ENCODE measurements around the genes SIGMAR1, ENSG00000187186, CCDC107 and CA9.

DNA sequence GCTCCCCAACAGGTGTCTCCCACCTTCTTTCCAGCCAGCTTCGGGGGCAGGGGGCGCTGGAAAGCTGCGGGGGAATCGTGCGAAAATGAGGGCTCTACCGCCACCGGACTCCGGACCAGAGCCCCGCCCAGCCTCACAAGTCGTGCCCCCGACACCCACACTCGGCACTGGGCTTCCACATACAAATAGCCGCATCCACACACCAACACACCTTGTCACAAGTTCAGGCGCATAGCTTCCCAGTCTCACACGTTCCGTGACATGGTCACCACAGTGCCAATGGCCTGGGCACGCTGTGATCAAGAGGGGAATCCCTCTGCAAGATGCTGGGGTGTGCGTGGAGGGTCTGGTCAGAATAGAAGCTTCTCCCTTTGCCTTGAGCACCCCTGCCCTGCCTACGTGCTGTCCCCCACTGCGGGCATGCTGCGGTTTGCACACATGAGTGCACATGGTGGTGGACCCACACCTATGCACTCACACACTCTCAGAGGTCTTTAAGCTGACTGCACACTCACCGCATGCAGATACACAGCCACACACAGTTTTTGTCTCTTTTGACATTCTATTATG, 374 bp upstream of the ARID3C start:
- PRO-cap, result no peak
- RAMPAGE, long total RNA, result no peak

- PRO-cap, result bidirectional peak, plus-strand start at chr9:34637619, minus-strand start at chr9:34637555; bidirectional peak, plus-strand start at chr9:34637998, minus-strand start at chr9:34637787
- RAMPAGE, long total RNA, result no peak
Measured at GRCh38 chr9:34637181-34638345, at the start of gene SIGMAR1. TSS of gene SIGMAR1 (minus strand) at chr9:34637787.

- PRO-cap, result no peak
- RAMPAGE, long total RNA, result no peak
Measured at GRCh38 chr9:34647489-34648185, 1.2 kb downstream of the GALT start.

DNA sequence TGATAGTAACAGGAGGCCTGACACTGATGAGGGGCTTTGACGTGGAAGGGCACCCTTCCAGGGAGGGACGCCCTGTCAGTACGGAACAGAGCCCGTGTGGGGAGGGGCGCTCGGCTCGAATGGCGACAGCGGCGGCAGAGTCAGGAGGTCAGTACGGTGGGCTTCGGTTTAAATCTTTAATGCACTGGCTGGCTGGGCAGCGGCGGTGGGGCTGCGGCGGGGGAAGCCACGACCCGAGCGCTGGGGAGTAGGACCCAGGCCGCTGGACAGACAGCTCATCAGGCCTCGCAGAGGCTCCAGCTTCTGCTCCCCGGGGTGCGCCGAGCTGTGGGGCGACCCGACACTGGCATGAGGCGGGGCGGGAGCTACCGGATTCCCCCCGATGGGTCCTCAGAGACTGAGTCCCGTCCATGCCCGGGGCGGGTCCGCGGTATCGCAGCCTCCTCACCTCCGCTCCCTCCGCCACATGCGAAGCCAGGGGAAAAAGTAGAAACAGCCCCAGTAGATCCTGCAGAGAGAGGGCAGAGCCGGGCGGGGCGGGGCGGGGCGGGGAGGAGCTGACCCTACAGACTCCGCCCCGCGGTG, 887 bp downstream of the ENSG00000187186 start:
- PRO-cap, result bidirectional peak, plus-strand start outside the sequence, minus-strand start at position 488 of the sequence
- RAMPAGE, long total RNA, result no peak

DNA sequence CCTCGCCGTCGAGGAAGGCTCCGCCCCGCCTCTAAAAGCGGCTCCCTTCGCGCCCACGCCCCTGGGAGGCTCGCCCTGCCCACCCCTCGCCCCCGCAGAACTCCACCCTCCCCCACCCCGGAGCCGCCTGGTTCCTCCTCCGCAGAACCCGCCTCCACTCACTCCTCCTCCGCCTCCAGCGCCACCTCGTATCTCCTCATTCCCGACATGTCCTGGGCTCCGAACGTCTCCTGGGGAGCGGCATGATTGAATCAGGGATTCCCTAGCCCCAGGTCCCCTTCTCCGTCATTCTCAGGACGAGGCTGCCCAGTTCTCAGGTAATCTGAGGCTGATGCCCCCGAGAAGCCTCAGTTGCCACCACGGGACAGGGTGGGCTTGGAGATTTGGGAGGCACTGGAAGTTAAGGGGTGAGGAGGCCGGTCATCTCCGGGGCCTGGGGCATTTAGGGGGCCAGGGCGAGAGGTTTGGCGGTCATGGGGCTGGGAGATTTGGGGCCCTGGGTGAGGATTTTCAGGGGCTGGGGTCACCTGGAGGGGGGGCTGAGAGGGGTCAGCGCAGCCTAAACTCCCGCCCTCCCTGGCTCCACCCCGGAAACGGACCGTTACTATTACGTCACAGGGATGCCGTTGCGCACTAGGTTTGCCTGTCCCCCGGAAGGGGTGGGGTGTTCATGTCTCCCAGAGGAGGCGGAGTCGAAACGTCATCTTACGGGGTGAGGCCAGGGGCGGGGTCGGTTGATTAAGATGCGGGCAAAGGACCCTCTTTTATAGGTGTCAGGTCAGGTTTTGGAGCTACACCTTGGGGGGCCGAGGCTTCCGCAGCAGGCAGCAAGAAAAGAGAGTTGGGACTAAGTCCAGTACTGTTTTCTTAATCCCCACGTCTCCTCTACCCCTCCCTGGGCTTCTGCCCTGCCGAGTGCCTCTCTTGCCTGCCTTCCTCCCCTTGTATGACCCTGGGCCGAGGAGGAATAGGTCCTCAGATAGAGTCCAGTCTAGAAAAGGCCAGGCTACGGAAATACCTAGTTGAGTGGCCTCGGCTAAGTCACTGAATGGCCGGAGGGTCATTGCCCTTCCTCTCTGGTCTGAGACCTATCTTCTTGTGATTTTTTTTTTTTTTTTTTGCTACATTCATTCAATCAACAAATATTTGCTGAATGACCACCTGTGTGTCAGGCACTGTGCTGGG, at the start of gene ENSG00000187186:
Gene ENSG00000187186, minus strand, starts transcription at position 595 of the 1,185 bp plus-strand sequence.
- PRO-cap, result bidirectional peak, plus-strand start at position 199 of the sequence, minus-strand start outside the sequence; bidirectional peak, plus-strand start at position 730 of the sequence, minus-strand start at position 595 of the sequence
- RAMPAGE, long total RNA, result no peak

DNA sequence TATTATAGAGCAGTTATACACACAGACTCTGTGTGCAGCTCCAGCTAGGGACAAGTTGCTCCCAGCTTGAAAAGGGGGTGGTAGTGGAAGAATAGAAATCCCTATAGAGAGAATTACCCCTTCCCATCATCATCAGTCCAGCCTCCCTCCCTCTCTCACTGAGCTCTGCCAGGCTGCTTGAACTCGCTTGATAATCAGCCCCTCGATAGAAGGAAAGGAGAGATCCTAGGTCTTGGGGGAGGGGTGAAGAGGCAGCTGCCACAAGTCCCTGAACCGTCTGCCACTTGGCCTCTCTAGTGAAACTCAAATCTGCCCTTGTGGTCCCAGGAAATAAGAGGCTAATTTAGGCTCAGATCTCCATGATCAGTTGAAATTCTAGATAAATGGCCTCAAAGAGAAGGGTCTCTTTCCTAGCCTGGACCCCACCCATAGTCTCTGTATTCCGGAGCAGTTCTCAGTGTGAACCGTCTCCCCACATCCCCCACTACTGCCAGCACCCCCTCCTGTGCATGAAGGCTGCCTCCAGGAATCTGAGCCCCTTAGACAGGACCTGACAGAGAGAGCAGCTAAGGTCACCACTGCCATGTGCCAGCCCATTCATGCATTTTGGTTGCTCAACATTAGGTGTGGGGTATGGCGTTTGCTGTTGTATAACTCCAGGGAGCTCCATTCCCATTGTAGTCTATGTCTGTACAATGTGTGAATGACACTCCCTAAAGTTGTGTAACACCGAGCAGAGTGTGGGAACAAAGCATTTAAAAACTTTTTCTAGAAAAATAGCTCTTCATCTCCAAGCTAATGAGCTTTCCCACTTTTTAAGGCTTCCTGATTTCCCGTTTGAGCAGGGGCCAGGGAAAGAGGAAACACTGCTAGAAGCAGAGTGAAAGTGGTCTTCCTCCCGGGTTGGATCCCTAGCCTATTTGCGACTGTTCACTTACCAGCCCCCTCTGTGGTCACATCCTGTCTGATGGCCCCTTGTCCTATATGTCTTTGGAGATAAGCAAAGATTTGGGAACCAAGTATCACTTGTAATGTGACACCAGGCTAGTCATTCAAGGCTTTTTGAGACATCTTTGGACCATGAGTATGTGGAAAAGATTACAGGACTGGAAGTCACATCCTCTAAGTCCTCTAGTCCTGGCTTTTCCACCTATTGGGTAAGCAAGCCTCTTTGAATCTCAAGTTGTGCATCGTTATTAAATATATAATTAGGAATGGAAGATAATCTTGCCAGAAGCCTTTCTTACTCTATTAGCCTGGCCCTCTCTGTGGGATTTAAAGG, 5.8 kb downstream of the DNAJB5 start:
- PRO-cap, result no peak
- RAMPAGE, long total RNA, result no peak

DNA sequence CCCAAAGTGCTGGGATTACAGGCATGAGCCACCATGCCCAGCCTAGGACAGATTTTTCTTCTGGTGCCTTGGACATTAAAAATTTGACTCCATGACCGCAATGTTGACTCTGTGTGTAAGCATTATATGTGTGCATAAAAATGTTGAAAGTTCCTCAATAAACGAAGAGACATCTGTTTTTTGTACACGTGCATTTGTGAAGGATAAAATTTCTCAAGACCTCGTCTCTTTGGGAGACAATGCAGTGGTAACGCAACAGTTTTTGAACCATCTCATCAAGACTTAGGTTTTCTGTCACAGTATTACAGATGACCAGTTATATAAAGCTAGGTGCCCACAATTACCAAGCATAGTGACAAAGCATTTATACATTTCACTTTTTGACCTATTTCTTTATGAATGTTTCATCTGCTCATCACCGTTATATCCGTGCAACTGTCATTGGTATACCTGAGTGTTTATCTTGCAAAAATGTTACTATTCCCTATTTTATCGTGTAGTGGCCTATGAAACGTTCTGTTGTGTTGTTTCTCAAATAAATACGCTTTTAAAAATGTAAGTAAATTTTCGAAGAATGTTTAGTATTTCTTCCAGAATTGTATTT, 13.2 kb downstream of the C9orf131 start:
- PRO-cap, result unidirectional peak, minus-strand start at position 108 of the sequence
- RAMPAGE, long total RNA, result no peak

DNA sequence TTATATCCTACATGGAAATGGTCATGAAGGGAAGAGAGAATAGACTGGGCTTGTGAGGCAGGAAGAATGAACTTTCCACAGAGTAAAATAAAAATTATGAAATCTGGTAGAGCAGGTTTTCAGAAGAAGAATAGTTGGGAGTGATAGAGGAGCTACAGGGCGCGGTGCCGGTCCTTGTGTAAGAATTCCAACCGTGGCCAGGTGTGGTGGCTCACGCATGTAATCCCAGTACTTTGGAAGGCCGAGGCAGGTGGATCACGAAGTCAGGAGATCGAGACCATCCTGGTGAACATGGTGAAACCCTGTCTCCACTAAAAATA, 8.9 kb upstream of the UNC13B start:
- PRO-cap, result no peak
- RAMPAGE, long total RNA, result no peak

DNA sequence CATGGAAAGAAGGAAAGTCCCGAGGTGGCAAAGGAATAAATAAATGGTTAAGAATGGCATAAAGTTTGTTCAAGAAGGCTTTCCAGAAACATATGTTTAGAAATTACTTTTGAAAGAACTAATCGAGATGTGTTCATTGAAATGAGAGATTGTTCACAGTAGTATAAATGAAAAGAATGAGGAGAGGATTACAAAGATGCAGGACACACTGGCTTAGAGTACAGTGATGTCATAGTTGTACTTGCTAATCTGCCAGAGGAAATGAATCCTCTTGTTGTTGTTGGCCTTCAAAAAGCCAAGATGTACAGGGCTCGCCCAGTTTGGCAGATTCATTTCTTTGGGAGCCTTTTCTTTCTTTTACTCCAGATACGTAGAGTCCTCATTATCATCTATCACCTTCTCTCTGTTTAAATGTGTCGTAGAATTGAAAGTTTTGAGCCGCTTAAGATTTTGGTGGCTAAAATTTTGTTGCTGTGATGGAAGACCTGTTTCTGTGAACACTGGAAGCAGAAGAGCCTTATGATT, 116.1 kb downstream of the UNC13B start:
- PRO-cap, result no peak
- RAMPAGE, long total RNA, result no peak

GRCh38 chr9:35519793-35520733, 30.2 kb downstream of the RUSC2 start:
- PRO-cap, result no peak
- RAMPAGE, long total RNA, result no peak

- PRO-cap, result no peak
- RAMPAGE, long total RNA, result no peak
Measured at GRCh38 chr9:35561713-35562596, 1.7 kb downstream of the FAM166B start.

DNA sequence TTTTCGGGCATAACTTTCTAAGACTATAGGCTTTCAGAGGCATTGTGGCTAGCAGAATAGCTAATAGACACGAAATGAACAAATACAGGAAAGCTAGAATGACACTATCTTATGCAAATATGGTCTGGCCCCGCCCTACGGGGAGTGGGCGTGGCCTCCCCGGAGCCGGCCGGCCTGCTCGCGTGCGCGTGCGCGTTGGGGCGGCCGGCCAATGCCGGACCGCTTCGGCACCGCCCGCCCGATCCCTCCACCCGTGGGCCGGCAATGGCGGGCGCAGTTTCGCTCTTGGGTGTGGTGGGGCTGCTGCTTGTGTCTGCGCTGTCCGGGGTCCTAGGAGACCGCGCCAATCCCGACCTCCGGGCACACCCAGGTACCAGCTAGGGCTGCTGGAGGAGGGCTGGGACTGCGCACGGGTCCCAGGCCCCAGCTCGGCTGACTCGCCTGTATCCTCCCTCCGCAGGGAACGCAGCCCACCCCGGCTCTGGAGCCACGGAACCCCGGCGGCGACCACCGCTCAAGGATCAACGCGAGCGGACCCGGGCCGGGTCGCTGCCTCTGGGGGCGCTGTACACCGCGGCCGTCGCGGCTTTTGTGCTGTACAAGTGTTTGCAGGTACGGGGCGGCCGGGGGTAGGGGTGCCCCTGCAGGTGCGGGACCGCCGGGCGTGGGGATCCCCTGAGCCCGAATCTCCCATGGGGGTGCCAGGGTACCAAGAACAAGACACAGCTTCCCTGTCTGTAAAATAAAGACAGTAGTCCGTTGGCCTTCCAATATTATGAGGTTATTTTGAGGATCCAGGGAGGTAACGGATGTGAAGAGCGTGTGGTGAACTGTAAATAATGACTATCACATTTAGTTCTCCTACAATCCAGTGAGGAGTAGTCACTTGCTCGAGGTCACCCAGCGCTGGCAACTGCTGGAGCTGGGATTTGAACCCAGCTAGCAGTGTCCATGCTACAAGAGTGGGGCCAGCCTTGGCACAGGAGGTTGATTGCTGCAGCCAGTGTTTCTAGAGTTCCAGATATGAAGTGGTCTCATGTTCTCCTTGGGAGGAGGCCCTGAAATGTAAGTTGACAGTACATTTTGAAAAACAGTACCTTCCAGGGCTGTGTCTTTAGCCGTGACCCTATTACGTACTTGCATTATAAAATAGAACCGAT, at the start of gene CCDC107:
Gene CCDC107, plus strand, starts transcription at position 177 of the 1,160 bp plus-strand sequence.
- PRO-cap, result bidirectional peak, plus-strand start at position 276 of the sequence, minus-strand start outside the sequence; bidirectional peak, plus-strand start at position 855 of the sequence, minus-strand start at position 841 of the sequence
- RAMPAGE, long total RNA, result start-site peak on the plus strand centred at position 211 of the sequence, 79 bp wide, 36 and 32 reads in 2 replicates

GRCh38 chr9:35660433-35661688, 2.8 kb downstream of the CCDC107 start:
- PRO-cap, result no peak
- RAMPAGE, long total RNA, result no peak

DNA sequence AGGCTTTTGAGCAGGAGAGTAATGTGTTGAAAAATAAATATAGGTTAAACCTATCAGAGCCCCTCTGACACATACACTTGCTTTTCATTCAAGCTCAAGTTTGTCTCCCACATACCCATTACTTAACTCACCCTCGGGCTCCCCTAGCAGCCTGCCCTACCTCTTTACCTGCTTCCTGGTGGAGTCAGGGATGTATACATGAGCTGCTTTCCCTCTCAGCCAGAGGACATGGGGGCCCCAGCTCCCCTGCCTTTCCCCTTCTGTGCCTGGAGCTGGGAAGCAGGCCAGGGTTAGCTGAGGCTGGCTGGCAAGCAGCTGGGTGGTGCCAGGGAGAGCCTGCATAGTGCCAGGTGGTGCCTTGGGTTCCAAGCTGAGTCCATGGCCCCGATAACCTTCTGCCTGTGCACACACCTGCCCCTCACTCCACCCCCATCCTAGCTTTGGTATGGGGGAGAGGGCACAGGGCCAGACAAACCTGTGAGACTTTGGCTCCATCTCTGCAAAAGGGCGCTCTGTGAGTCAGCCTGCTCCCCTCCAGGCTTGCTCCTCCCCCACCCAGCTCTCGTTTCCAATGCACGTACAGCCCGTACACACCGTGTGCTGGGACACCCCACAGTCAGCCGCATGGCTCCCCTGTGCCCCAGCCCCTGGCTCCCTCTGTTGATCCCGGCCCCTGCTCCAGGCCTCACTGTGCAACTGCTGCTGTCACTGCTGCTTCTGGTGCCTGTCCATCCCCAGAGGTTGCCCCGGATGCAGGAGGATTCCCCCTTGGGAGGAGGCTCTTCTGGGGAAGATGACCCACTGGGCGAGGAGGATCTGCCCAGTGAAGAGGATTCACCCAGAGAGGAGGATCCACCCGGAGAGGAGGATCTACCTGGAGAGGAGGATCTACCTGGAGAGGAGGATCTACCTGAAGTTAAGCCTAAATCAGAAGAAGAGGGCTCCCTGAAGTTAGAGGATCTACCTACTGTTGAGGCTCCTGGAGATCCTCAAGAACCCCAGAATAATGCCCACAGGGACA, at the start of gene CA9:
Gene CA9, plus strand, starts transcription at position 593 of the 1,021 bp plus-strand sequence.
- PRO-cap, result no peak
- RAMPAGE, long total RNA, result no peak

DNA sequence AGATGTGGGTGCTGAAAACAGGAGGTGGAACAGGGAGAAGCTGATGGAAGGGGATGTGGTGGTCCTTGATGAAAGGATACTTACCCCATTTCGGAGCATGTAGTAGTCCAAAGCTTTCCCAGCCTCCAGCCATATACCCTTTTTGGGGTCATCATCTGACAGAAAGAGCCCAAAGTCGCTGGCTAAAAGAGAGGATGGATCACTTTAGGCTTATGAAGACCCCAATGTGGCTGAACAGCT, 6.9 kb downstream of the TLN1 start:
- PRO-cap, result no peak
- RAMPAGE, long total RNA, result no peak

DNA sequence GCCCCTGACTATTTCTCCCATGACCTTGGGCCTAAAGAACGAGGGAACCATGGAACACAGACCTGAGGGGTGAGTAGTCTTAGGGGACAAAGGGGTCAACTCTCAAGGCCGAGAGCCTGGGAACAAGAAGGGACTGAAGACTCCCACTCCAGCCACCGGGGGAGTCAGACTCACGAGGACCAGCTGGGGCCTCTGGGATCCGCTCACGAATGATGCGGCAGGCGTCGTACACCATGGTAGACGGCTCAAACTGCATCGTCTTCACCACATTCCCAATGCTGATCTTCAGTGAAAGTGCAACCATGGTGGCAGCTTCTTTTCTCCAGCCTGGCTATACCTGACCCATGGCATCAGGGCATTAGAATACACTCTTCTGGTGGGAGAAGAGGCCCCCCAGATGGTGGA, 6.6 kb downstream of the TLN1 start:
- PRO-cap, result no peak
- RAMPAGE, long total RNA, result no peak

GRCh38 chr9:35740191-35740592, 7.7 kb downstream of the CREB3 start:
- PRO-cap, result no peak
- RAMPAGE, long total RNA, result no peak

DNA sequence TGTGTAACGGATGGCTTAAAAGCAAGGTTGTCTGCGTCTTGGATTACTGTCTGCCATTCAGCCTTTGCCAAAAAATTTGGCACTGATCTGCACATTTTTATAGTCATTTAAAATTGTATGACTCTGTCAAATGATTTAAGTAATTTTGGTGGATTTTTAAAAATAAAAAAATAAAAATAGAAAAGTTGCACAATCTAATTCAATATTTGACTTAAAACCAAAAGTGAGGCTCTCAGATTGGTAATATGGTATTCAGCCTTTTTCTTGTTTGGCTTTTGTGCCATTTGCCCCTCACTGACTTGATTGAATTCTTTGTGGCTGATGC, 3.6 kb upstream of the MSMP start:
- PRO-cap, result no peak
- RAMPAGE, long total RNA, result no peak

DNA sequence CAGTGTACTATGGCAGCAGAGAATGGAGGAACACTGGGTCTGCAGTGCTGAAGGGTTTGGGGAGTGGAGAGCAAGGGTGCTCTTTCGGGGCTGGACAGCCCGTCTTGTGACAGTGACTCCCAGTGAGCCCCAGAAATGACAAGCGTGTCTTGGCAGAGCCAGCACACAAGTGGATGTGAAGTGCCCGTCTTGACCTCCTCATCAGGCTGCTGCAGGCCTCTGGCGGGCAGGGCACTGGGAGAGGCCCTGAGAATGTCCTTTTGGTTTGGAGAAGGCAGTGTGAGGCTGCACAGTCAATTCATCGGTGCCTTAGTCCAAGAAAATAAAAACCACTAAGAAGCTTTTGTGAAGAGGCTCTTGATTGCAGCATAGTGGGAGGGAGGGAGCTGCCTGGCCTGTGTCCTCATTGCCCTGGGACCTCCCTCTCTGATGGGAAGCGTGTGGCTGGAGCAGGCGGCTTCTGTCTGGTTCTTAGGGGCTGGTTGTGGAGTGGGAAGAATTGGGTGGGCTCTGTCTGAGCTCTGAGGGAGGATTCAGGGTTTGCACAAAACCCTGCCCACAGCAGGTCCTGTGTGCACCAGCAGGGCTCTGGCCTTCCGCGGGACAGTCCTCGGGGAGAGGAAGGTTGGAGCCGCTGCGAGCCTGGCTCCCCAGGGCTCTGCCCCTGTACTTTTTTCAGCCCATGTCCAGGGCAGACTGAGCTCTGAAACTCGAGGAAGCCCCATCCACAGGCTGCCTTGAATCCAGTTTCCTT, 973 bp downstream of the HRCT1 start:
- PRO-cap, result unidirectional peak, plus-strand start at position 606 of the sequence
- RAMPAGE, long total RNA, result no peak

DNA sequence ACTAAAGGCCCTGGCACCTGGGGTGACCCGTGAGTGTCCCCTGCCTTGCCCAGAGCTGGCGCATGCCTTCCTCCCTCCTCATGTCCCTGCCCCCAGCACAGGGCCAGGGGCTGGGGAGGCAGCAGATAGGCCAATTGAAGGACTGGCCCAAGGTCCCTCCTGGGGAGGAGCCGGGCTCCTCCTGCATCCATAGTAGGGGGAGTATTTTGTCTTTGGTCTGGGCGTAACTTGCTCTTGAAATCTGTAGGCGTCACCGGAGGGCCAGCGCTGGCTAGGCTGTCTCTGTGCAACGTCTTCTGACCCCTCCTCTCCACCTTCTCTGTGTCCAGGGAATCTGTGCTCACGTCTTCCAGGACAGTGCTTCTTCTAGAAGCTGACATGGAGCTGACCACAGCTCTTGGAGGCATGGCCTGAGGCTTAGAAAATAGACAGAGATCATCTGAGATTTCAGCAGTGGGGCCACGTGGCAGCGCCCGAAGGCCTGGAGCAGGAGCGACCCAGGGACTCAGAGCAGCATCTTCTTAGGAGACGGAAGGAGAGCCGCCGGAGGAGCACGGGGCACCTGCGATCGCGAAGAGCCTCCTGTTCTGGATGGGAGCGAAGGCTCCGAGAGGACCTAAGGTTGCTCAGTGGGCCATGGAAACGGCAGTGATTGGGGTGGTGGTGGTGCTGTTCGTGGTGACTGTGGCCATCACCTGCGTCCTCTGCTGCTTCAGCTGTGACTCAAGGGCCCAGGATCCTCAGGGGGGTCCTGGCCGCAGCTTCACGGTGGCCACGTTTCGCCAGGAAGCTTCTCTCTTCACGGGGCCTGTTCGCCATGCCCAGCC, 751 bp downstream of the SPAAR start:
- PRO-cap, result no peak
- RAMPAGE, long total RNA, result no peak